Skin of body (tissue), 2 donors: ENCODE measurements around the genes SFT2D1 and CCR6.

DNA sequence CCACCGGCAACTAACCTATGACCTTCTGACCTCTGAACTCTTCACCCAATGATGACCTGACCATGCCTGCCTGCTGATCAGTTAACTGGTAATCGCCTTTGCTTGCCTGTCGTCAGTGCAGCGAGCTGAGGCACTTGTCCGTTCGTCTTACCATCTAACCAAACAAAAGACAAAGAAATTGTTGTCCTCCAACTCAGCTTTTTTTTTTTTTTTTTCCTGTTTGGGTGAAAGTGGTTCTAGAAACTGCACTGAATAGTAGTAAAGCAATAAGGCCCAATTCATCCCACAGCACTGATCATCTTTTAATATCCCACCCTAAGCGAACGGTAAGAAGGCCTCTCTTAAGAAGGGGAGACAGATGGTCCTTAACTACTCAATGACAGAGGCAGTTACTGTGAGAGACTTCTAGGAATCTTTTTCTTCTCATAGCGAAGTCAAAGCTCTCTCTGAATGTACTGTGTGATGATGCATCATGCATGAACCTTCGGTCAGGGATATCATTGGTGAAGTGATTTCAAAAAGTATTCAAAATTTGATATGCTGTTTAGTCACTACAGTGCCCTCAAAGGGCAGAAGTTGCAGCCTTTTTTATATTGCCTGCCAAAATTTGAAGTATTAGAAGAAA, 156.3 kb downstream of the QKI start:
- RAMPAGE, long total RNA, result no peak

GRCh38 chr6:163945702-163946338, 531.3 kb downstream of the QKI start:
- RAMPAGE, long total RNA, result no peak

GRCh38 chr6:163986184-163986827, 571.8 kb downstream of the QKI start:
- RAMPAGE, long total RNA, result no peak

DNA sequence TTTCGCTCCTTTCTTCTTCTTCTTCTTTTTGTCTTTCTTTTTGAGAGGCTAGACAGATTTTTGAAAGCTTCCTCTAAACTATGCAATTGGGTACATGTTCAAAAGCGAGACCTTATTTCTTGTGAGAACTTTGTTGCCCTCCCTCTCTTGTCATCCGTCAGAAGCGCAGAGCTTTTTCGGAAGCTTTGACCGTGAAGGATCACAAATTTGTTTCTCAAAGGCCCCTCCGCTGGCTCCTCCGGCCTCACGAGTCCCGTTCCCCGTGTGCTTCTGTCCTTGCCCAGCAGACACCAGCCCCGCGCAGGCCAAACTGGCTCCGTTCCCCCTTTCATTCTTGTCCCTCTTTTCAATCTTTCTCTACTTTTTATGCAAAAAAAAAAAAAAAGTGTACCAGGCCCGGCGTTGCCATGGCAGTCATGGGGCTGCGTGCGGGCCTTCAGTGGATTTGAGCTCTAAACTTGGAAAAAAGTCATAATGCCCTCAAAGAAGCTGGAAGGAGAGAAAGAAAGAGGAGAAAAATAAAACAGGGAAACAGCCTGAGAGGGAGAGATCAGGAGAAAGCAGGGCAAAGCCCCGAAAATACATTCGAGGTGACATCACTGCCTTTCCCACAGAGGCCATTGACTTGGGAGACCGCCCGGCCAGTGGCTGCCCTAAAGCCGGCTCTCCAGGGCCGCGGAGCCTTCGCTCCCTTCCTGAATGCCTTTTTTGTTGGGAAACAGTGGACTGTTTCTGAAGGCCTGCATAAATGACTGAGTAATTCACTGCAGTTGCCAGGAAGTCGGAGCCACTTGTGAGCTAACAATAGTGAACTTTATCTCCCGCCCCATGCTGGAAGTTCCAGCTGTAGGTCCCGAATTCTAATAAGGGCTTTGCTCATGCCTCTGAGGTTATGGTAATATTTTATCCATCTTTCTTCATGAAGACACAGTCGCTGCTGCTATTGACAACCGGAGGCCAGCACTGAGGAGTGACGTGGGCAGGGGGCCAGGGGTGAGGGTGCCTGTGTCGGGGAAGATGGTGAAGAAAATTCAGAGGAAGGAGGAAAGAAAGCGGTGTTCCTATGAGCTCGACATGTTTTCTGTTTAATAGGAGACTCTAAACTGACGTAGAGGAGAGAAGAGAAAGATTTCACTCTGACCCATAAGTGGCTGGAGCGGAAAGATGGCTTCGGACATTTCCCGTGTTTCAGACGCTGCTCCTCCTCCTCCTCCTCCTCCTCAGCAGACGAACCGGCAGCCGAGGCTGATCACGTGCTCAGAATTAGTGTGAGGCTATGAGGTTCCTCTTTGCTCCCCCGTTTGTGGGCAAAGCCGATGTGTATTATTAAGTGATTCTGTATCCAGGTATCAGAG, 670.9 kb downstream of the QKI start:
- RAMPAGE, long total RNA, result no peak

GRCh38 chr6:164106137-164106913, 691.8 kb downstream of the QKI start:
- RAMPAGE, long total RNA, result no peak

DNA sequence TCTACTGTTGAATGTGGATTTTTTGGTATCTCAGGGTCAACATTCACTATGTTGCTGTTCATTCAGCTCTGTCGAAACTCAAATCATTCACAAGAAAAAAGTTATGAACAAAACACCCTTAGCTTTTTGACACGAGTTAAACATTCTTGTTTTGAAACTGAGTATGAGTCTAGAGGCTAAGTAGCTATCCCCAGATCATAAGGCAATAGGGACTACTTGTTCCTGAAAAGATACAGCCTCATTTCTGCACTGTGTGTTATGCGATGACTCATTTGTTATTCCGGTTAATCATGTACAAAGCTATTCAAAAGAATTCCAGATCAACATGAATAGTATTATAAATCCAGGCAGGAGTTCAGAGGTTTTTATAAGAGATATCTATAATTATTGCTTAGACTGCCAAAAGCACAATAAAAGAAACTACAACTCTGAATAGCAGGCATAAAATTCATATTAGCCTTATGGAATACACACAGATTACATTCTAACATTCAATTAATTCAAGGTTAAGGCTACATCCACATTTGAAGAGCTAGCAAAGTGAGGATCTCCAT, 908.1 kb downstream of the QKI start:
- RAMPAGE, long total RNA, result no peak

DNA sequence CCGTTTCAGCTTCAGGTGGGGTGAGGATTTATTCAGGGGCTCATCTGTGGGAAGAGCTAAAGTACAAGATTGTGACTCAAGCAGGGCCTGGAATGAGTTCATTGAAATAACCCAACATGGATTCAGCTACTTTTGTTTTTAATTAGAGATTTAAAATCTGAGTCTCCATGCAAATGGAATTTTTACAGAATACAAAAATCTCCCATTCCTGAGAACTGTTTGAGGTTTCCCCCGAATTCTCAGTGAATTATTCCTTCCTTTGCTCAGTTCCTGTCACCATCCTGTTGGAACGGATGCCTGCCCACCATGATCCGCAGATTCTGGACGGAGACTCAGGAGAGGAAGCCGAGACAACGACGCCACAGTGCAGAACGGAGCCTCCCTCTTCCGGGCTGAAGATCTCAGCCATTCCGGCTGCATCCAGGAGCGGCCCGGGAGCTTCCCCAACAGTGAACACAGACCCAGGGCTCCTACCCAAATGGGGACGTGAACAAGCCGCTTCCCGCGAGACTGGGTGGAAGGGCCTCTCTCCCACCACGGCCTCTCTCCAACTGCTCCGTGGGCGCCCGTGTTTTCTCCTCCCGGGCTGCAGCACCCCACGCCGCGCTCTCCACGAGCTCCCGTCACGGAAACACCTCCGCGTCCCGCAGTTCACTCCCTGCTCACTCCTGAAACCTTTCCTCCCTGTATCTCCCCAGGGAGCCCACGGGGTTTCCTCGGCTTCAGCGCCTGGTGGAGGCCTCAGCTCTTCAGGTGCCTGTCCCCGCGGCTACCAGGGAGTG, 922.4 kb downstream of the QKI start:
- RAMPAGE, long total RNA, result no peak

- RAMPAGE, long total RNA, result no peak
Measured at GRCh38 chr6:164876831-164877123, 432.6 kb downstream of the C6orf118 start.

GRCh38 chr6:165552233-165552984, 110.6 kb downstream of the PDE10A start:
- RAMPAGE, long total RNA, result no peak

DNA sequence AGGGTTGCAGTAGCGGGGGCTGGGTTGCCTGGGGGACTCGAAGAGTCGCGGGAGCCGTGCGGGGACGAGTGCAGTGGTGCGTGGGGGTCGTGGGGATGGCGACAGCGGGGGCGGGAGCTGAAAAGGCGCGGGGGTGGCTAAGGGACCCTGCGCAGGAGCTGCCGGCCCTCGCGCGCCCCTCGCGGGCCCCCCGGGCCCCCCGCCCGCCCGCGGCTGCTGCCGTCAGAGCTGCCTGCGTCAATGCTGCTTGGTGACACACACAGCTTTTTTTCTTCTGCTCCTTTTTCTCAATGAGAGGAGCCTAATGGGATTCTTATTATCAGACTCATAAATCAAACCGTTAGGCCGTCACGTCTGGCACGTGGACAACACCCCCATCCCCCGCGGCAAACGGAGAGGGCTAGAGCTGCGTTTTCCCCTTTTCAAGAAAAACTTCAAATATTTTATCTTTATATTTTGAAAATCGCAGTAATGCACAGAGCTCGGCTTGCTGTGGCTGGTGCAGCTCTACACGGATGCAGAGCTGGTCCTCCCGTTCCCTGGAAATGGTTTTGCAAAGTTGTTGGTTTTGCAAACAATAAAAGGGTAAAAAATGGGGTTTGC, 161.6 kb downstream of the TBXT start:
- RAMPAGE, long total RNA, result no peak

GRCh38 chr6:166235400-166235730, 67.7 kb upstream of the TBXT start:
- RAMPAGE, long total RNA, result no peak

- RAMPAGE, long total RNA, result no peak
Measured at GRCh38 chr6:166339283-166339727, 3.0 kb downstream of the SFT2D1 start.

DNA sequence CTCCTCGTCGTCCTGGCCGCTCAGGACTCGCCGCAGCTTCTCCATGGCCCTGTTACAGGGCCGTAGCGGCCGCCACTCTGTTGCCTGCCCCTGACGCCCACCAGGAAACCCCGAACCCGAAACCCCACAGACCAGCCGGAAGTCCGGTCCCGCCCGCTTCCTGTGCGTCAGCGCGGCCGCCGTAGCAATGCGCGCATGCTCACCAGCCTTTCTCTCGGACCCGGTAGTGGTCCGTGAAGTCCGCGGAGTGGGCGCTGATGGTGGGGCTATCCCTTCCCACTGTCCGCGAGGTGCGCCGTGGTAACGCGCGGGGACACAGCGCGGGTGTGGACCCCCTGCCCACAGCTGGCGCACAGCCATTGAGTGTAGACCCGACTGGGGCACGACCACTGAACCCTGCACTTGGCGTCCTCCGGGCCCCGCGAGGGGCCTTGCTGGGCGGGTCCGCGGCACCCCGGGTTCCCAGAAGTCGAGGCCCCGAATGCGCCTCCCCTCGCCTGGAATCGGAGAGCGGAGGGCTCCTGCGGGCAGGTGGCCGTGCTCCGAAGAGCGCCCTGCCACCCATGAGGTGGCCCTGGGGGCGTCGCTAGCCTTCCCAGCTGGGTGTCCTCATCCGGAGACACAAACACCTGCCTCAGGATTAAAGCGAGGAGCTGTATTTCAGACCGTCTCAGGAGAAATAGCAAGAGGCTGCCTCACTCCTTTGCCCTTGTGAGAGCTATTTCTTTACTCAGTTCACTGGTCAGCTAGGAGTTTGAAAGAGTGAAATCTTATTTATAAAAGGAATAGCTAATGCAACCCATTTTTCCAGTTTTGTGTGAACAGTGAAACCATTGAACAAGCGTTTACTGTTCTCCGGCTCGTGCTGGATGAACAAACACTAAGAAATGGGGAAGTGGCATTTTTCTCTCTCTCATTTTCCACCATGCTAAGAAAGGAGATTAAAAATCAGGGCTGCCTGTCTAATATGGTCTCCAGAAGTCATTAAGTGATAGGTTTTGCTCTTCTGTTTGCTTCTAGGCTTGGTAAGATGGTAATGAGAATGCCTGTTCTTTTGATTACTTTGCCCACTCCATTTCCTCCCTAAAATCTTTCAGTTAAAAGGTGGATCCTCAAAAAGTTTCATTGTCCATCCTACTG, at the start of gene SFT2D1:
TSS of gene SFT2D1 (minus strand) at position 109 of the 1,140 bp plus-strand sequence.
- RAMPAGE, long total RNA, result no peak

DNA sequence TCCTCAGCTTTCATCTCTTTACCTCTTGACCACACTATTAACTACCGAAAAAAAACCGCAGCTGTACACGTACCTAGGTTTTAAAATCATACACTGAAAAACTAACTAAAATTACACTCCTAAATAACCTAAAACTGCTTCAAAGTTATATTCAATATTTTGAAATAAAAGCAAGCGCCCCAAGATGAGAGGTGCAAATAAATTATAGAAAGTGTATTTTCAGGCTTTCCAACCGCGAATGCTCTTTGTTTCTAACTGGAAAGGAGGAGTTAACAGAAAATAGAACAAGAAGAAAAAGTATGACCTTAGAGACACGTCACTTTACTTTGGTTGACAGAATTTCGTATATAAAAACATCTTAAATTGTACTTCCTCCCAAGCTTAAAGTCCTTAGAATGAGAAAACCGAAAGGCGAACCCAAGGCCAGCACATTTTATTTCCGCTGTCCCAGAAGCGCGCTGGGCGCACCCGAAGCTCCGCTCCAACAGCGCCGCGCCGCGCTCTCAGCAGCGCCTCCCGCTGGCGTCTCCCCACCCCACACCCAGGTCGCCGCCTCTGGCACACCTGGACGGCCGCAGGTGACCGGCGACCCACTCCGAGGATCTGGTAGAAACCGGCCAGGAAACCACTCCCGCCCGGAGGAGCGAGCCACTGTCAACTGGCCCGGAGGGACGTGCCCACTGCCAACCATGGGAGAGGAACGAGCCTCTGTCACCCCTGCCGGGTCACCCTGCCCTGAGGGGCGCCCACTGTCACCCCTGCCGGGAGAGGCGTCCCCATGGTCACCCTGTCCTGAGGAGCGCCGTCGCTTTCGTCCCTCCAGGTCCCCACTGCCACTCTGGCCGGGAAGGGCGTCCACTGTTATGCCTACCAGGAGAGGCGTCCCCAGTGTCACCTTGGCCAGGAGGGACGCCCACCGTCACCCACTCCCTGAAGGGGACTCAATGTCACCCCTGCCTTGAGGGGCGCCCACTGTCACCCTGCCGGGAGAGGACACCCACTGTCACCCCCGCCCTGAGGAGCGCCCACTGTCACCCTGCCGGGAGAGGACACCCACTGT, 934 bp downstream of the MPC1 start:
- RAMPAGE, long total RNA, result no peak

- RAMPAGE, long total RNA, result no peak
Measured at GRCh38 chr6:166394468-166394961, 11.8 kb upstream of the MPC1 start.

DNA sequence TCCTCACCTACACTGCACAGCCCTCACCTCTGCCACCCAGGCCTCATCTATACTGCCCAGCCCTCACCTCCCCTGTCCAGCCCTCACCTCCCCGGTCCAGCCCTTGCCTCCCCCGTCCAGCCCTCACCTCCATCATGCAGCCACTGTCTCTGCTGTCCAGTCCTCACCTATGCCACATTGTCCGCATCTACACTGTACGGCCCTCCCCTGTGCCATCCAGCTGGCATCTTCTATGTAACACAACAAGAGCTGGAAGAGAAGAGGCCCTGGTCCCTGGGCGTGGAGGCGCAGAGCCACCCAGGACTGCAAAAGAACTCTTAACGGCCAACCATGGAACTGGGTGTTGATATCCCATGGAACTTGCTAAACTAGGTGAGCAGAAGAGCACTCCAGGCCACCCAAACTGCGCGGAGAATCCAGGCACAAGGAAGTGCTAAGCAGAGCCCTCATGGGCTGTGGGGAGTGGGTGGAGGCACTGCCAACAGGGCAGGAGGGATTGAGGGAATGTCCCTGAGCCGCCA, 30.9 kb downstream of the RNASET2 start:
- RAMPAGE, long total RNA, result no peak

- RAMPAGE, long total RNA, result no peak
Measured at GRCh38 chr6:166959201-166959746, 2.9 kb upstream of the RNASET2 start.

DNA sequence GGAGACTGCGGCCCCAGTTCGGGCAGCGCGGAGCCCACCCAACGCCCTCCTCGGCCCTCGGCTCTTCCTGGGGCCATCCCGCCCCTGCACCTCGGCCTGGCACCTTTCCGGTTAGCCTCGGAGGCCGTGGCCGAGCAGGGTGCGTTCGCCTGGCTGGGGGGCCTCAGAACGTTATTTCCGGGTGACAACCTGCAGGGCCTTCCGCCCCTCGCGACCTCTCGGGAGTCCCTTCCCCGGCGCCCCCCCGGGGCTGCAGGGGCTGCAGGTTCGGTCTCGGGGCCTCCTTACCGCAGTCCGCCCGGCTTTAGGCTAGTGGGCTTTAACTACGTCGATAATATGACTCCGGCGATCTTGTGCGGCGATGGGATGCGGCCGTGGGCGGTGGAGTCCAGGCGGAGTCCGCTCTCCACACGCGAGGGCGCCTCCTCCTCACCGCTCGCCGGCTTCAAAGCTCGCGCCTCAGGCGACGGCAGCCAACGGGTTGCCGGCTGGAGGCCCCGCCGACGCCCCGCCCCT, 509 bp upstream of the CEP43 start:
- RAMPAGE, long total RNA, result no peak

DNA sequence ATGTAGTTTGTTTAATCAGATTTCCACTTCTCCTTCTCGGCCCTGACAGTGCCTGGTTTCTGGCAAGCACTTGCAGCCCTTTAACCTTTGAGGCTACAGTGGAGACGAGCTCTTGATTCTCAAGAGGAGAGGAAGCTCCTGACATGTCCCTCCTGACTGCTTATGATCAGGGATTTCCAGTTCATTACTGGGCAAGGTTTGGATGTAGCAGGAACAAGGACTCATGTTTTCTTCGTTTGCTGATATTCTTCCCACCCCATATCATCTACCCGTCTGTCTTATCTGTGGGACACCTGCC, 31.1 kb downstream of the CEP43 start:
- RAMPAGE, long total RNA, result no peak

- RAMPAGE, long total RNA, result no peak
Measured at GRCh38 chr6:167122847-167123362, at the start of gene CCR6. Gene CCR6 (plus strand): TSS chr6:167123096.